ENCODE measurements around a stretch of chr12.

DNA sequence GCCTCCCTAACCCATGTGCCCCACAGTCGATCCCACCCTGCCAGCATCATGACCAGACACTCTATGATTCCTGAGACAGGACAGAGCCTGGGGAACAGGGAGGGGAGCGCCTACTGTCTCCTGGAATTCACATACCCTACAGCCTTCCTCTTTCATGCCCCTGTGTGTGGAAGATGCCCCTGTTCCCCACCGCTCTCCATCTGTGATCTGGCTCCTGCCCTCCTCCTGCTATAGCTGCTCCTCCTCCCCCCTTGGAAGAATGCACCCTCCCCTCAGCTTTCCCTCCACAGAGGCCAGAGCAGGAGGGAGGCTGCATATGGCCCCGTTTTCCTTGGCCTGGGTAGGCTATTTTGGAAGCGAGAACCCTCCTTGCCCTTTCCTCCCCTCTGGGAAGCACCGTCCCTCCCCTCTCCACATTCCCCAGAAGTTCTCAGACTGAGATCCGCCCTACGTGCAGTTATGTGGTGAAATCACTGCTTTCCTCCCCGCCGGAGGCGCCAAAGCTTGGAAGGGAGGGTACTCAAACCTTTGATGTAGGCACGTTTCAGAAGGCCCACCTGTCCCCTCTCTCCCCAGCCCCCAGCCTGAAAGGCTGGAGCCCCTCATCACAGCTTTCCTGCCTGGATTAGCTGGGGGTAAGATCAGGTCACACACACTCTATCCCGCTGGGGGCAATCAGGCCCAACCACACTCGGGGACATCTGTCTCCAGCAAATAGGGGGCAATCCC is 47.9 kb downstream of the SMUG1 start:
- PRO-cap, result no peak

- PRO-cap, result unidirectional peak, plus-strand start at chr12:54147795
Observed at GRCh38 chr12:54147463-54148084, 41.2 kb downstream of the SMUG1 start.

DNA sequence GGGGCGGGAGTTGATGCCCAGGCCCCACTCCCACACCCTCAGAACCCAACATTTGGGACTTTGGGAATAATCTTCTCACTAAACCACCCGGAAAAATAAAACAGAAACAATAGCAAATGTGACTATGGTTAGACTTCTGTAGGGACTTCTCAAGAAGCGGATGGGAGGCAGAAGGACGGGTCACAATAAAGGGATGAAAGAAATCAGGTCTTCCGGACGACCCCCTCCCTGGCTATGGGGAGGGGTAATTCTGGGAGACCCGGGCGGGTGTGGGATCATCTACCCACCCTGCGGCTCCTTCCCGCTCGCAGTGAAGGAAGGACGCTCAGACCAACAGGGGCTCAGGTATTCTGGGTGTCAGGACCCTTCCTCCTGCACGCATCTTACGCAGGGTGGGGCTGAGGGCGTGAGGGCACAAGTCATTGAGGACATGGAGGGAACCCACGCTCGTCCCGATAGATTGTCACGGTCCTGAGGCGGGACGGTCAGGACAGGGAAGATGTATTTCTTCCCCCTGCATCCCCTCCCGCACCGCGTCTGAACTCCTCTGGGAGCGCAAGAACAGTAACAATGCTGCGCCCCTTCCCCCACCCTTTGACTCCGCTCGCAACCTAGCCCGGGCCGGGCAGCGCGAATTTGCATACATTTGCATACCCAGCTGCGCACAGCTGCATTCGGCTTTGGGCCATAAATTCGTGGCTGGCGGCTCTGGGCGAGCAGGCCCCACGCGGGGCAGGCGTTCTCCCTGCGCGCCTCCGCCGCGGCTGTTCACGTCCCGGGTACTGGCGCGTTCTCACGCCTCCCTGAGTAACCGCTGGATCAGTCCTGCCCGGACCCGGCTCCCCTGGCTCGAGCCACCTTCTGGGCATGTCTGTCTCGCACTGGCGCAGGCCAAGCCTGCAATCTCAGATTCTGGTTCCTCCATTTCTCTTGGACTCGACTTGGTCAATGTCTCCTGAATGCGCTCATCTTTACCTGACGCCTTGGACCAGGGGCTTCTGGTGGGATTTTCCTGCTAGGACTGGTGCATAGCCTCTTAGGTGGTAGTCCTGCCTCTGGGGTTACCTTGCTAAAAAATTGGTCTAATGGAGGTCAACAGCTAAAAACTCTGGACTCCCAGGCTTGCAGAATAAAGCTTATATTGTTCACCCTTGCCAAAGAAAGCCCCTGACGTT is 29.0 kb upstream of the SMUG1 start:
- PRO-cap, result no peak

GRCh38 chr12:54273590-54274212 is 6.2 kb downstream of the CBX5 start:
- PRO-cap, result no peak

DNA sequence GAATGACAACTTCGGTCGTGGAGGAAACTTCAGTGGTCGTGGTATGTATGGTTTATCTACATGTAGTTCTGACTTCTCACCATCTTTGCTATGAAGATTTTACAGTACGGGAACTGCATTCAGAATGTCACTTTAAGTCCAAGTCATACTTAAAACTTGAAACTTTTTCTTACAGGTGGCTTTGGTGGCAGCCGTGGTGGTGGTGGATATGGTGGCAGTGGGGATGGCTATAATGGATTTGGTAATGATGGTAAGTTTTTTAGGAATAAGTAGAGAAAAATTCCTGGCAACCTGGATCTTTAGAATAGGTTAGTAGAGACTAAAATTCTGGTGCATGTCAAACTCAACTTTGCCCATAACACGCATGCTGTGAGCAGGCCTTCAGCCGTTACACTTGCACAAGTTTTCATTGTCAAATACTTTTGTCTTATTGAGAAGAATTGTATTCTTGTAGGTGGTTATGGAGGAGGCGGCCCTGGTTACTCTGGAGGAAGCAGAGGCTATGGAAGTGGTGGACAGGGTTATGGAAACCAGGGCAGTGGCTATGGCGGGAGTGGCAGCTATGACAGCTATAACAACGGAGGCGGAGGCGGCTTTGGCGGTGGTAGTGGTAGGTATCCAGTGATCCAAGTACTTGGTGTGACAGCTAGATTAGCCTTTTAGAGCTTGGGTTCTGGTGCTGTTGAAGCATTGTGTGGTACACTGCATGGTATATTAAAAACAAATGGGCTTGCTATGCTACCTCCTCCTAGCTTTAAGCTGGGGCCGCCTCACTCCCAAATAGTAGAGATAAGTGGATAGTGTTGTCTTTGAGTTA is 2.3 kb downstream of the HNRNPA1 start:
- PRO-cap, result unidirectional peak, plus-strand start at position 97 of the sequence

GRCh38 chr12:54298972-54299564 is 1.7 kb downstream of the NFE2 start:
- PRO-cap, result no peak

- PRO-cap, result no peak
Observed at GRCh38 chr12:54324416-54325039, 403 bp upstream of the COPZ1 start.

DNA sequence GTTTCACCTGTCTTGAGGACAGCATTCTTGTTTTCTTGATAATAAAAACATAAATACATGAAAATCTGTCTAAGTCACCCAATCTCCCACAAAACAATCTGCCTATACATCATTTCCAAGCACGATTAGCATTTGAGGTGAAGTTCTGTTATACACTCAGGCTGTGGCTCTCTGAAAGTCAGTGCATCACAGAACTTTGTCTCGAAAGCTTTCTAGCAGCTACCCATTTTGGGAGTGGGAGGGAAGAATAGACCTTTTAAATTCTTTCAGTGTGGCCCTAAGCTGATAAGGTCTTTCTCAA is 12.1 kb downstream of the COPZ1 start:
- PRO-cap, result no peak

DNA sequence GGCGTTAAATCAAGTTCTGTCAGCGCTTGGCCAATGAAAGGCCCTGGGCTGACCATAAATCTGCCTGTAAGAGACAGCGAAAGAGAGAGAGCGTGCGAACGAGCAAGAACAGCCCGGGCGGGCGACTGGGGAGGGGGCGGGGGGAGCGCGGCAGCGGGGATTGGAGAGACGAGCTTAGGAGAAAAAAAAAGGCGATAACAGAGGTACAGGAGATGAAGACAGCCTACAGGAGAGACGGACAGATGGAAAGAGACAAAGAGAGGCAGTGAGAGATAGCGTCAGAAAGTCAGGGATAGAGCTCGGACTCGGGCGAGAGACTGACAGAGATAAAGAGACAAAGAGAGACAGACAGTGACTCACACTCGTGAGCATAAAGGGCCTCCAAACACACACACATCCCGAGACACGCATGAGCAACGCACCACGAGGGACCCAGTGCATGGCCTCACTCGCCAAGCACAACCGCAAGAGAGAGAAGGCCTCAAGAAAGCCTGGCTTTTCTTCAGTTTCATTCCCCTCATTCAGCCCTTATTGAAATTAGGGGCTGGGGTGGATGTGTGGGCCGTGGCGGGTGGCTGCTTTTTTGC is 4.9 kb downstream of the GPR84 start:
- PRO-cap, result bidirectional peak, plus-strand start at position 206 of the sequence, minus-strand start outside the sequence; bidirectional peak, plus-strand start at position 401 of the sequence, minus-strand start at position 393 of the sequence

DNA sequence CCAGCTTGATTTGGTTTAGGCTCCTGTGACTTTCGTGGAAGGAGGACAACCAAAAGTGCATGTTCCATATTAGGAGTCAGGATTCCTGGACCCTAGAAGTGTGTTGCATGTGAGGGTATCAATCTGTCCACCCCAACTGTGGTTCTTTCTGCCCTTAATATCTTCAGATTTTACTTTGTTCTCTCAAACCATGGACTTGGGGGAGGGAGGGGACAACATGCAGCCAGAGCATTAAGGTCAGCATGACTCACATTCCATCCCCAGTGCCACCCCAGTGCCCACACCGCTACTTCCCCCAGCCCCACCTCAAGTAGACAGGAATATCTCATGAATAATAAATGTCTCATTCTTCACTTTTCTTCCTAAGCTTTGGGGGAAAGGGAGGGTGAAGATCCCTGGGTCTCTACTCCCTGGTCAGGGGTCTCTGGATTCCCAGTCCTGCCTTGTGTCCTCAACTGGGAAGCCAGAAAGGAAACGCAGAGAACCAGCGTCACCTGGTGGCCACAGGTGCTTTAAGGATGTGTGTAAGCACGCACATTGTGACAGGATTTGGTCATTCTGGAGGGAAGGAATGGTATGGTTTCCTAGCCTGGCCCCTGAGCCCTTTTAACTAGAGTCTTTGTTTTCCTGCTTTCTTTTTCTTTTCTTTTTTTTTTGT is 3.6 kb downstream of the GPR84 start:
- PRO-cap, result no peak

DNA sequence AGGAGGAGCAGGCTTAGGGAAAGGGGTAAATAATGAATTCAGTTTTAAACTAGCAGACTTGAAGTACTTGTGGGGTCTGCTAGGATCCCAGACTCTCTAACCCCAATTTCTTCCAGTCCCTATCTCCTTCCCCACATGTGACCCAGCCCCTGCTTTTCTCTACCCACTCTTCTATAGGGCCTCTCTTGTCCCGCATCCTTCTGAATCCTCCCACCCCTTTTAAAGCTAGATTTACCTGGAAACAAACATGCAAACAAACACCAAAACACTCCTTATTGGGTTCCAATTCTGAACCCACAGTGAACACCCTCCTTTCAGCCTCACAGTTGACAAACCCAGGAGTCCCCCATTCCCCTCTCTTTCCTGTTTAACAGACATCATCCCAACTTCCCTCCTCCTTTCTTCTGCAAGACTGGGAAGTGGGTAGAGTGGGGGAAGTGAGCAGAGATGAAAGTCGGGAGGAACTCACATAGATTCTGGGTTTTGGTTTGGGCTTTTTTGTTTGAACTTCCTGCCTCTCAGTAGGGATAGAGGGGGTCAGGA is 3.6 kb upstream of the GPR84 start:
- PRO-cap, result no peak

DNA sequence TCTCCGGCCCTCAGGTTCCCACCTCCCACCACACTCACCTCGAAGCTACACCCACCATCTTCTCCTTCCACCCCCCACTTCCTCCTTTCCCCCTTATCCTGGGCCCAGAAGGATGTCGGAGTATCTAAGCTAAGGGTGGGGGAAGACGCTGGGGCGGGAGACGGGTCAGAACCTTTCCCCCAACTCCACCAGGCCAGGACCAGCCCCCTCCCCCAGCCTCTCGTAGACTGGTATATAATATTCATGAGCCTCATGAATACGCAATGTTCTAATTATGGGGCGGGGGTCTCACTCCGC is 6.1 kb upstream of the ZNF385A start:
- PRO-cap, result no peak

- PRO-cap, result no peak
Observed at GRCh38 chr12:54406532-54407395, 12.3 kb downstream of the ITGA5 start.

DNA sequence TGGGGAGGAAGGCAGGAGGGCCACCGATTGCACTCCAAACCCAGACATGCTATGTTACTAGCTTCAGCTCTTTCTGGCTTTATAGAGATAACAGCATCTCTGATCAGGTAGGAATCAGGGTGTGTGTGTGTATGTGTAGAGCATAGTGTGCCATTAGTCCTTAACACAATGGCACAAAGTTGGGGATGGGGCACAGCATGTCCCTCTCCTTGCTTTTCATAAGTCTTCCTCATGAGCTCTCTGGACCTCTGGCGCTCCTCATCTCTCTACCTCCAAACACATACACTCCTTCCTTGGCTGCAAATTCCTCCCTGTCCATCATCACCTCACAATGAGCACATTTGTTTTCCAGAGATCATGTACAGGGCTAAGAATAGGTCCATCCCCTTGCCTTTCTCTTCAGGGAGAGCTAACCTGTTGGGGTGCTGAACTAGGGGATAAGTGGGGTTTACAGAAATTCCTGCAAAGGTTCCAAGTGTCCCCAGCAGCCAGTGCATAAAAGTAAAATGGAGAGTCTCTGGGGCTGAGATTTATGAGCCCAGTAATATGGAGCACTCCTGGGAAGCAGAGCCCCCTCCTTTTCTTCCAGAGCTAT is 5.7 kb upstream of the ITGA5 start:
- PRO-cap, result no peak

GRCh38 chr12:54546582-54547332 is 2.6 kb upstream of the PDE1B start:
- PRO-cap, result no peak

DNA sequence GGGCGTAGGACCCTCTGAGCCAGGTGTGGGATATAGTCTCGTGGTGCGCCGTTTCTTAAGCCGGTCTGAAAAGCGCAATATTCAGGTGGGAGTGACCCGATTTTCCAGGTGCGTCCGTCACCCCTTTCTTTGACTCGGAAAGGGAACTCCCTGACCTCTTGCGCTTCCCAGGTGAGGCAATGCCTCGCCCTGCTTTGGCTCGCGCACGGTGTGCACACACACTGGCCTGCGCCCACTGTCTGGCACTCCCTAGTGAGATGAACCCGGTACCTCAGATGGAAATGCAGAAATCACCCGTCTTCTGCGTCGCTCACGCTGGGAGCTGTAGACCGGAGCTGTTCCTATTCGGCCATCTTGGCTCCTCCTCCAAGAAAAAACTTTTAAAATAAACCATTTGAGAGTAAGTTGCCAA is 24.3 kb upstream of the OR9K2 start:
- PRO-cap, result unidirectional peak, minus-strand start at position 157 of the sequence

GRCh38 chr12:55803412-55804029 is 14.0 kb downstream of the SARNP start:
- PRO-cap, result no peak

DNA sequence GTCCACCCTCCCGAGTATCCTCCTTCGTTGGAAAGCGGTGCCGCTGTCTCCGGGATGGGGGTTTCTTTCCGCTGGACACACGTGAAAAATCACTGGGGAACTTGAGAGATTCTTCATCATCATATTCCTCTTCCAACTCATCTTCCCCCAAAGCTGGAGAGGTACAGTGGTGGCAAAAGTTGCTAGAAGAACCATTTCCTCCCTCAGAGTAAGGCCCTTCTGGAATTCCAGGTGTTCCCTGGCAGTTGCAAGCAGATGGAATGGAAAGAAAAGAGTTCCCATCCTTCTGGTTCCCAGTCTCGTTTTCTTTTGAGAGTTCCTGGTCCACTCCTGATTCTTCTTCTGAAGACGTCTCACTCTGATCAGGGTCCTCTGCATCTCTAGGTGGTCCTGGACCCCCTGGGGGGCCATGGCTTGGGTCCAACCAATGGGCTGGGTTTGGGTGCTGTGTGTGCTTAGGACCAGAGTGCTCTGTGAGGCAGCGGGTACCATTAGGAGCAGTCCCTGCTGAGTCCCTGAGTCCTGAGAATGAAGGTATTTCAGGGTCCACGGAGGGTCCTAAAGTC is 1.3 kb downstream of the DNAJC14 start:
- PRO-cap, result no peak

GRCh38 chr12:55831131-55832305 is 2.1 kb upstream of the DNAJC14 start:
- PRO-cap, result no peak

DNA sequence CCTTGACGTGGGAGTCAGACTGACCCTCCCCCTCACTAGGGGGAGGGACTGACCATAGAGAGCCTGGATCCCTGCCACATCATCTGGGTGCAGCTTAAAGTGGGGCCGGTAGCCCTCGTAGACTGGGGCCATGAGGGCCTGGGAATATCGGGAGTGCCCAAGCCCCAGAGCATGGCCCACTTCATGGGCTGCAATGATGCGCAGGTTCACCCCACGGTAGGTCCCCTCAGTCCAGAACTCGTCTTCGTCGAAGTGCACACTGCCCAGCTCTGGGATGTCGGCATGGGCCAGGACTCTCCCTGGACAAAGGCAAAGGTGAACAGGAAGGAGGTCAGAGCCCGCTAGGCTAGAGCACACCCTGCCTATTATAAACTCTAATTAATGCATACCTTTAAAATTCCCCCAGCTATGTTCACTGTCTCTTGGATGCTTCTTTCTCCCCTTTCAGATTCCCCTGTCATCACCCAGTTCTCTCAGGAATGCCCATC is 3.2 kb downstream of the MMP19 start:
- PRO-cap, result no peak

All from type B pancreatic cell (in vitro differentiated cells).